Aorta (tissue), 1 donor: ENCODE results near the genes BPIFB2 and BPIFB4.

- PRO-cap = no peak
Observed at GRCh38 chr20:33007519-33007976, at the start of gene BPIFB2. BPIFB2 (plus strand) TSS chr20:33007704.

DNA sequence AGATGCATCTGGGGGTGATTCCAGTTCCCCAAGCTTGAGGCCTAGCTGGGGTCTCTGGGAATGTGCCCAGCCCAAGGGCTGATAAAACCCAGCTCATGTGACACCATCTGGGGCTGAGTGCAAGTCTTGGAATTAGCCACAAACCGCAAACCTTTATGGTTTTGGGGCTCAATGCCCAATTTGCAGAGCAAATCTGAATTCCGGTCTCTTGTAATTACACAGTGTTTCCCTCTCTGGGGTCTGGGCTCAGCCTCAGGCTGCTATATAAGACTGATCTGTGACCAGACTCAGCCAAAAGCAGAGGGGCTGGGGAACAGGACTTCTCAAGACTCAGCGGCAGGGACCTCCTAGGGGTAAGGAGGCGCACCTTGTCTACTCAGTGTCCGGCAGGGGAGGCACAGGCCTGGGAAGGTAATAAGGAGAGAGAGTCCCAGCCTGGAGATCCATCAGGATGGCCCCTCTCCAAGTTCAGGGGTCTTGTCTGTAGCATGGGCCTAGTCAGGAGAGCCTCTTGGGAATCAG, at the start of gene BPIFB4:
BPIFB4 (plus strand) TSS at position 293 of the 522 bp plus-strand sequence.
- PRO-cap = no peak

GRCh38 chr20:33370160-33370901, 31.0 kb downstream of the CDK5RAP1 start:
- PRO-cap = no peak

- PRO-cap = no peak
Observed at GRCh38 chr20:33418923-33419549, 17.7 kb upstream of the CDK5RAP1 start.

DNA sequence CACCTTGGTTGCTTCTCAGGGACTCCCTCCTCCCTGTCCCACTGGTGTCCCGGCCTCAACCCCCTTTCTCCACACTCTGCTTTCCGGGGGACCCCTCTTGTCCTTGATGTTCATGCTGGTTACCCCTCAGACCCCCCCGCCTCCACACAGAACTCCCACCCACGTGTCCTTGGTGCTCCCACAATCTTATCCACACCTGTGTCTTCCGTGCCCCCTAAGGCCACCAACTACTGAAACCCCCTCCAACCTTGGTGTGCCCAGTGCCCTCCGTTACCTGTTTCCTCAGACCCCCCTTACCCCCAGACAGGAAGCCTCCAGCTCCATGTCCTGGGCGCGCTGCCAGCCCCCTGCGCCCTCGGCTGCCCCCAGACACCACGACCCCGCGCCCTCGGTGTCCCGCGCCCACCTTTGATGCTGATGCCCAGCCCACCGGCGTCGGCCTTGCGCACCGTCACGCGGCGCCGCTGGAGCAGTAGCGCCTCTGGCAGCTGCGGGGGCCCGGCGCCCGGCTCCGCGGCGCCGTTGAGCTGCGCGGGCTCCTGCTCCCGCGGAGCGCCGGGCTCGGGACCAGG, 572 bp downstream of the SNTA1 start:
- PRO-cap = no peak

- PRO-cap = no peak
Observed at GRCh38 chr20:33477307-33477962, 12.5 kb upstream of the CBFA2T2 start.

GRCh38 chr20:33489607-33490018, 283 bp upstream of the CBFA2T2 start:
- PRO-cap = bidirectional peak, plus-strand start at chr20:33490087, minus-strand start at chr20:33489811

GRCh38 chr20:33554753-33555601, 65.1 kb downstream of the CBFA2T2 start:
- PRO-cap = no peak

DNA sequence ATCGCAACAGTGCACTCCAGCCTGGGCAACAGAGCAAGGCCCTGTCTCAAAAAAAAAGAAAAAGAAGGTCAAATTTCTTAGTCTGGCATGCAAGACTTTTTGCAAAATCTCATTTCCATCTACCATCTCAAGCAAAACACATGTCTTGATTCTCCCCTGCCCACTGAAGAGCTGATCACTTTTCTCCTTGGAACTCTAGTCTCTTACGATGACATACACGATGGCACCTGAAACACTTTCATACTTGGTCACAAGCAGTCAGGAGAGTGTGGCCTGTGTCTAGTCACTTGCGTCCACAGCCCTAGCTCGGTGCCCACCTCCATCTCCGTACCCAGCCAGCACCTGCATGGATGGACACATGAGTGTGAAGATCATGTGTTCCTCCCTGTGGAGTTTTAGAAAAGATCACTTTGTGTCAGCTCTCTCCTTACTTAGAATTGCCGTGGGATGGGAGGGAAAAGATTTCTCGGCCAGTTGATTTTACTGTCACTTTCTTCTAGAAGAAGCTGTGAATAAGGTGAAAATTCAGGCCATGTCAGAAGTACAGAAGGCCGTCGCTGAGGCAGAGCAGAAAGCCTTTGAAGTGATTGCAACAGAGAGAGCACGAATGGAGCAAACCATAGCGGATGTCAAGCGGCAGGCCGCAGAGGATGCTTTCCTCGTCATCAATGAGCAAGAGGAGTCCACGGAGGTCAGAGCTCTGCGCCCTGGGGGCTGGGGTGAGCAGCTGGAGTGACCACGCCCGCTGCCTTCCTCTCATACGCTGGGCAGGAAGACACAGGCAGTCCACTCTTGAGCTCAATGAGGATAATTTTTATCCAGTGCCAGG, 22.1 kb upstream of the C20orf144 start:
- PRO-cap = no peak

DNA sequence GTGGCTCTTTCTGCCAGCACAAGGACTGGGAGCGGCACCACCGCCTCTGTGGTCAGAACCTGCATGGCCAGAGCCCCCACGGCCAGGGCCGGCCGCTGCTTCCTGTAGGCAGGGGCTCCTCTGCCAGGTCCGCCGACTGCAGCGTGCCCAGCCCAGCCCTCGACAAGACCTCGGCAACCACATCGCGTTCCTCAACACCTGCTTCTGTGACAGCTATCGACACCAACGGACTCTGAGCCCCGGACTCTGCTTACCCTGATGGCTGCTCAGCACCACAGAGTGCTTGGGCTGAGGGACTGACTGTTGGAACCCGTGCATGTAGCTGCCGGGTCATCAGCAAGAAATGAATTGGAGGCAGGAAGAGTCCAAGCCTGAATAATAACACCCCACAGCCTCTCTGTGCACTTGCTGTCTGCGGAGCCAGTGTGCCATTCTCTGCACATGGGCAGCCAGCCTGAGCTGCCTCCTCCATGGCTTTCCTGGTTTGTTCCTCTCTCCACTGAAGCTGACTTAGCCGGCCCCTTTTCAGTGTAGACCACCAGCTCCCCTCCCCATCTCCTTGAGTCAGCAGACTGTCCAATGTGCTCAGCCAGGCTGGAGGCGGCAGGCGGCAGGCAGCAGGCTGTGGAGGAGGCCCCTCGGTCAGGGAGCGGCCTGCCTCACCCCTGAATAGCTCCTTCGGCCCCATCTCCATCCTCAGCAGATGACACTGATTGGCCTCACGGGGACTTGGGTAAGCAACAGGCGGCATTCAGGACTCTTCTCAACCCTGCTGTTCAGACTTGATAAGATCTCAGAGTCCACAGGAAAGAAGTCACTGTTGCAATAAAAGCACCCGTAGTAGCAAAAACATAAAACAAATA, 17.5 kb upstream of the C20orf144 start:
- PRO-cap = no peak

- PRO-cap = no peak
Observed at GRCh38 chr20:33653987-33654879, 7.9 kb upstream of the C20orf144 start.

- PRO-cap = bidirectional peak, plus-strand start at chr20:33667628, minus-strand start at chr20:33667542; unidirectional peak, minus-strand start at chr20:33668013
Observed at GRCh38 chr20:33667144-33668523, 891 bp downstream of the ACTL10 start.

DNA sequence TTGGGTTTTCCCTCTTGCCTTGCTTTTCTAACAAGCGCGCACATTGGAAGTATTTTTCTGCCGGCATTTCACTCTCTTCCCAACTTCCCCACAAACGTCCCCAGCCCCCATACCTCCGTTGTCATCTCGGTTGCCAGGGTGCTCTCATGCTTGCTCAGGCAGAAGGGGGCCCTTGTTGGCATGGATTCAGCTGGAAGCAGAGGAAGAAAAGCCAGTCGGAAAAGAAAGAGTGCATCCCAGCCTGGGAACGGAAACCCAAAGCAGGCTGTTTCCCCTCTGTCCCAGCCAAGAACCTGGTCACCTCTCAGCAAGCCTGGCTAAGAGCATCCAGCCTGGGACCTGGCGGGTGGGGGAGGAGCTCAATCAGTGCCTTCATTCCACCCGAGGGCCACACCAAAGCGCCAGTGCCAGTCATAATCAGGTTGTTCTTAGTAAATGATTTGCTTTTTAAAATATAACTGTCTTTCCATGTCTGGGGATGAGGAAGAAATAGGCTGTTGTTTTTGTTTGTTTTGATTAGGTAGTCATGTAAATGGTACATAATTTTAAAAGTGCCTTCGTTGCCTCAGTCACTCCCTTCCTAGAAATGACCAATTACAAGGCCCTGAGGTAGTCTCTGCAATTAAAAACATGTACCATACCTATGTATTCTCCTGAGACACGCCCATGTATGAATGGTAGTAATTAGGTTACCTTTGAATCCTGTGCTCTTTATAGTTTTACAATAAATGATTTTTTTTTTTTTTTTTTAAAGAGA, 21.1 kb downstream of the CHMP4B start:
- PRO-cap = no peak

DNA sequence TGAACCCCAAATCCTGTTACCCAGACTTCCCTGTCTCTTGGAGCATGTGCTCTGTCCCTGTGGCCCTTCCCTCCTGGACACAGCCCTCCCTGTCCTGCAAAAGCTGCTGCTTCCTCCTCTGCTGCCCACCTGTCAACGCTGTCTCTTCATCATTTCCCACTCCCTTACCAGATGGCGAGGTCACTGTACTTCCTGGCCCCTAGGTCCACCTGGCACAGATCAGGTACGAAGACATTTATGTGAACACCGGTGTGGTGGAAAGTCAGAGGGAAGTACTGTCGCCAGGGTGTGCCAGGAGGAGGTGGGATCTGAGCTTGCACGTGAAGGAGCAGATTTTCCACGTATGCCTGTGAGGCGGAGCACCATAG, 46.4 kb downstream of the CHMP4B start:
- PRO-cap = no peak

DNA sequence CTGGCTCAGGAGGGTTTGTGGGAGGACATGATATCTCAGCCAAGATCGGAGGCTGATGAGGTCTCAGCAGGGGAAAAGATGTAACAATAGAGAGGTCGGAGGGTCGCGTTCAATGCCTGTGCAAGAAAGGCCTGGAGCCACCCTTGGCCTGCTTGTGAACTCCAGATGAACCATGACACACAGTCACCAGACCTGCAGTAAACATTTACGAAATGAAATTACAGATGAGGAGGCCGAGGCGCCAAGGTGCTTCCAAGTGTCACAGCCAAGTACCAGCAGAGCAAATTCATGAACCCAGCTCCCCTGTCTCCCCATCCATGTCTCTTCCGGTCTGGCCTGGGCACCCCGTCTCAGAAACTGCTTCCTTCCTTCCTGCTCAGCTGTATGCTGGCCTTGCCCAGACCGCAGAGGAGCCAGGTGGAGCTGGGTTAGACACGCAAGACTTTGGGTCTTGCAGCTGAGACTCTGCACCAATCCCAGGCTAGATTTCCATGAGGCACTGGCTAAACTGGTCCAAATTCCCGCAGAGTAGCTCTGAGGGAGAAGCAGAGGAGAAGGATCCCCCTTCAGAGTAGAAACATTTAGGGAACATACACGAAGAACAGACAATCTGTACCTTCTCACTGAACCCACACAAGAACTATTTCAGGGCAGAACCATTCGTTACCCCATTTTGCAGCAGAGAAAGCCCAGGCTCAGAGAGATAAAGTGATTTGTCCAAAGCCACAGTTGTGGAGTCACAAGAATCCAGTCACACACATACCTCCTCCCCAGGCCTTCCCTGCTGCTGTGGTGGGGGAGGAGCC, 48.2 kb downstream of the CHMP4B start:
- PRO-cap = no peak

DNA sequence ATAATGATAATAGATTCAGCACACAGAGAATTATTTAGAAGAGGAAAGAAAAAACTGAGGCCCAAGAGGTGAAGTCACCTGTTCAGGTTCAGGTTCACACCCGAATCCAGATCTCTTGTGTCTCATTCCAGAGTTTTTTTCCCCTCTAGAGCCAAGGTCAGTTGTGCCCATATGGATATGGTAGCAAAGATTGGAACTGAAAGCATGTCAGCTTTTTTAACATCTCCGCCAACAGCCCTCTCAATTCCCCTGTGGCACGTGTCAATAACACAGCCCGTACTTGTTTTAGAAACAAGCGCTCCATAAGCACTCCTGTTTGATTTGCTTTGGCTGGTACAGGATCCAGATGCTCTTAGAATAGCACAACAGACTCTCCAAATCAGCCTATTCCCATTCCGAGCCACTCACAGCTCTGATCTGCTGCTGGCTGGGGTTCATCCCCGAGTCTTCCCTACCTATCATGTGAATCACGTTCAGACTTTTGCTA, 46.5 kb downstream of the RALY start:
- PRO-cap = no peak

GRCh38 chr20:34043428-34044059, 49.8 kb downstream of the RALY start:
- PRO-cap = no peak

DNA sequence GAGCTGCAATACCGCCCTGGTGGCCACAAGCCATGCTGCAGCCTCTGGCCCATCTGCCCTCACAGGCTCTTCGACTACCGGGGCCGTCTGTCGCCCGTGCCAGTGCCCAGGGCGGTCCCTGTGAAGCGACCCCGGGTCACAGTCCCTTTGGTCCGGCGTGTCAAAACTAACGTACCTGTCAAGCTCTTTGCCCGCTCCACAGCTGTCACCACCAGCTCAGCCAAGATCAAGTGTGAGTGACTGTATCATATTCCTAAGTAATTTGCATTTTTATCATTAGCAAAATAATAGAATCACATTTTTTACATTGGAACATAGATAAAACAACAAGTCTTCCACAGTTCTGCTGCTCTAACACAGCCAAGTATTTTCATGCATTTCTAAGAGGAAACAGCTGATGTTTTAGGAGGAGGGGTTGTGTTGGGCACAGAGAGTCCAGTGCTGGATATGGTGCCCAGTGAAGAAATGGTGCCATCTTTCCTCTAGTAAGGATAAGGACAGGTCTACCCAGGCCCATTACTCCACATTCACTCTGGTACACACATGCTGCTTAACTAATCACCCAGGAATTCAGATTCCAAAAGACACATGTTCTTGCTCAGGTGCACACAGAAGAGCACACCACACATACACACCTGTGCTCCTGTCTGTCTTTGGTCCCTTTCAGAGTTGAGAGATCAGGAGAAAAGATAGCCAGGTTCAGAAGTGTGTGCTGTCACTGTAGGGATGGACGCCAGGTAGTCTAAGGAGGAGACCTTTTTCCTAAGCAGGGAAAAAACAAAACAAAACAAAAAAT, 36.0 kb downstream of the EIF2S2 start:
- PRO-cap = no peak

DNA sequence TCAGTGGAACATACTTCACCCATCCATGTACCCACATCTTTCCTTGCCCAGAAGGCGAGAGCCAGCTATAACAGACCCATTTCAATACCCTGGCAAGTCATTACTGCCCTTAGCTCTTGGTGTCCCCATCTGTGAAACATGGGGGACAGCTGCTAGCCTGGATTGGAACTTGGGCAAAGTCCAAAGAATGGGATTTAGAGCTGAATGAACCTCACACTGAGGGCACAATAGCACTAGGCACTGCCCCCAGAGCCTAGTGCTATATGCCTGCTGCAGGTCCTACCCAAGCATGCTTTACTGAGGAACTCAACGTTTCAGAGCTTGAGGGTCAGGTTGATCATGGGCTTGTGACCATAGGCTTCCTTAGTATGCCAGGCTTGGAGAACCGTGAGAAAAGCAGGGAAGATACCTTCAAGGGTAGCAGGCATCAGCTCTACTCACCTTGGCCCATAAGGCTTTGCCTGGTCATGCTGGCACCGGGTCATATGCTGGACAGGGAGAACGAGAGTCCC, 29.8 kb downstream of the EIF2S2 start:
- PRO-cap = no peak

DNA sequence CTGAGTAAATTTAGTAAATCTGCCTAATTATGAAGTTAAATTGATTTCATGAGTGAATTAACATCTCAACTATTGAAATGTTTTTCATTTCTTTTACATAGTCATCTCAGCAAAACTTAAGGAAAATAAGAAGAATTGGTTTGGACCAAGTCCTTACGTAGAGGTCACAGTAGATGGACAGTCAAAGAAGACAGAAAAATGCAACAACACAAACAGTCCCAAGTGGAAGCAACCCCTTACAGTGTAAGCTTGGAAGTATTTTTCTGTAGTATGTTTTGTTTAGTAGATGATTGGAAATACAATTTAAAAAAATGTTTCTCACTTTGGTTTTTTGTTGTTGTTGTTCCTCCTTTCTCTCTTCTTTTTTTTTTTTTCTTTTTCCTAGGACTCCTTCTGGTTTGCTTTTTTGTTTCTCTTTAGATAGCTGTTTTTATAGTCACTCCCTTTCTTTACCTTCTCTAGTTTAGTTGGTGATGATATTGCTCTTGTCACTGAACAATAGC, 45.5 kb downstream of the ITCH start:
- PRO-cap = no peak